Measurements from ENCODE around the genes TOX2 and ZSWIM3.

DNA sequence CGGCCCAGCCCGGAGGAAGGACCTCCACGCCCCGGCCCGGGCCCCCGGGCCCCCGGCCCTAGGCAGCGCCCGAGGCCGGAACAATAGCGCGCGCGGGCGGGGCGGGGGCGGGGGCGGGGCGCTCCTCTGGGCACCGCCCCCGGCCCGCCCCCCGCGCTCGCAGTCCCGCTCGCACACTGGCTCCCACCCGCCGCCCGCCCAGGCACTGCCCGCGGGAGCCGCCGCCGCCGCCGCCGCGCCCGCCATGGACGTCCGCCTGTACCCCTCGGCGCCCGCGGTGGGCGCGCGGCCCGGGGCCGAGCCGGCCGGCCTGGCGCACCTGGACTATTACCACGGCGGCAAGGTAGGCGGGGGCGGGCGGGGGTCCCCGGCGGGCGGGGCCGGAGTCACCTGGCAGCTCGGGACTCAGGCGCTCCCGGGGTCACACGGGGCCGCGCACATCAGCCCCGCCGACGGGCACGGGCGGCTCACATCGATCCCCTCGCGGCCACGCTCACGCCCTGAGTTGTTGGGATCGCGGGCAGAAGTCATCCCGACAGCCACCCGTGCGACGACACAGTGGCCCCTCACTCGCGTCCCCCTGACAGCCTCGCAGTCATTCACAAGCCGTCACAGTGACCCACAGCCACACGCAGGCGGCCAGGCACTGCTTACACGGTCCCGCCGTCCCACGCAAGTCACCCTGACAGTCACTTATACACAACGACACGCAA lies at the start of gene TOX2:
Gene TOX2, plus strand, starts transcription at position 205 of the 713 bp plus-strand sequence.
- PRO-cap: bidirectional peak, plus-strand start at position 205 of the sequence, minus-strand start at position 54 of the sequence

DNA sequence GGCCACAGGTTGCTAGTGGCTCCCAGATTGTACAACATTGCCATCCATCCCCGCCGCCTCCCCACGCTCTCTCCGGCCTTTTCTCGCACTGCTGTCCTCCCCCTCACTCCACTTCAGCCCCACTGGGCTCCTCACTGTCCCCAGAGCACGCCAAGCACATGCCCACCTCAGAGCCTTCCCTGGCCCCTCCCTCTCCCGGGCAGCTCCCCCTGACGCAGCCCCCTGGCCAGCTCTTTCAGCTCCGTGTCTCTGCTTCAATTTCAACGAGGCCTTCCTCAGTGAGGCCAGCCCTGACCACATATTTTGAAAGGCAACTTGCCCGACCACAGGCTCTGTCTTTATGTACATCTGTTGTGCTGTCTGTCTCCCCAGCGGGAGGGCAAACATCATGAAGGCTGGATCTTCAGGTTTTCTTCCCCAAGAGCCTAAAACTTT lies 44.6 kb downstream of the JPH2 start:
- PRO-cap: no peak

DNA sequence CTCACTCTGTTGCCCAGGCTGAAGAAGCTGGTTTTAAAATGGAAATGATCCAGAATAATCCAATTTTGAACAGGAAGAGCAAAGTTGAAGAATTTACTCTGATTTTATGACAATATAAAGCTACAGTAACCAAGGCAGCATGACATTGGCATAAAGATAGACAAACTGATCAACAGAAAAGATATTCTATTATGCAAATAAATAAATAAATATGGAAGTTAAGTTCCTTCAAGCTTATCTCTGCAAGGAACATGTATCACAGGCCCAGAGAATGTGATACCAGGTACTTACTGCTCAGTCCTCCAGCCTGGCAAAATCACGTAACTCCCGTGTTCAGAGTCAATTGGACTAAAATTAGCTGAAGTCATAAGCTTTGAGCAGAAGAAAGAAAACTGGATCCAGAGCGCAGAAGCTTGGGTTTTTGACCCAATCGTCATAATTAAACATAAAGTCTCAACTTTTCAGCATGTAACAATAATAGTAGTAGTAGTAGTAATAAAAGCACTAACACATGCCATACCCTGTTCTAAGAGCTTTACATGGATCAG lies 8.3 kb downstream of the JPH2 start:
- PRO-cap: no peak

GRCh38 chr20:44207819-44208576 lies 2.6 kb downstream of the OSER1 start:
- PRO-cap: no peak

- PRO-cap: no peak
Measured at GRCh38 chr20:44351655-44352651, 3.5 kb upstream of the HNF4A start.

DNA sequence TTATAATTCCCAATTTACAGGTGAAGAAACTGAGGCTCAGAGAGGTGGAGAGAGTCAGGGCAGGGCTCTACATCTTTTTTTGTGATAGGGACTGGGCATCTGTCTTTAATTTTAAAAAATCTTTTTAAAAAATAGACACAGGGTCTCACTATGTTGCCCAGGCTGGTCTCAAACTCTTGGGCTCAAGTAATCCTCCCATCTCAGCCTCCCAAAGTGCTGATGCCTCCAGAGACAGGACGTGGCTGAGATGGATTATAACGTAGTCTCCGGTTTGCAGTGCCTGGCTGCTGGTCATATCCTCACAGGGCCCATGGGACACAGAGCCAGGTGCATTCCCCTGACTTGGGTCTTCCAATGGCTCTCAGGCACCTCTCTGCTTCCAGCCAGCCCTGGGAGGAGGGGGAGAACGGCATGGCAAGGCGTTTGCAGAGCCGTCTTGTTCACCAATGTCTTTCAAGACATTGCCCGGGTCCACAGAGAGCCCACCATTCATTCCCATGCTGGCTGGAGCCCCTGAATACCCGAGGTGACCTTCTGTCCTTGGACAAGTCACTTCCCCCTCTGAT lies 38.4 kb downstream of the HNF4A start:
- PRO-cap: no peak

DNA sequence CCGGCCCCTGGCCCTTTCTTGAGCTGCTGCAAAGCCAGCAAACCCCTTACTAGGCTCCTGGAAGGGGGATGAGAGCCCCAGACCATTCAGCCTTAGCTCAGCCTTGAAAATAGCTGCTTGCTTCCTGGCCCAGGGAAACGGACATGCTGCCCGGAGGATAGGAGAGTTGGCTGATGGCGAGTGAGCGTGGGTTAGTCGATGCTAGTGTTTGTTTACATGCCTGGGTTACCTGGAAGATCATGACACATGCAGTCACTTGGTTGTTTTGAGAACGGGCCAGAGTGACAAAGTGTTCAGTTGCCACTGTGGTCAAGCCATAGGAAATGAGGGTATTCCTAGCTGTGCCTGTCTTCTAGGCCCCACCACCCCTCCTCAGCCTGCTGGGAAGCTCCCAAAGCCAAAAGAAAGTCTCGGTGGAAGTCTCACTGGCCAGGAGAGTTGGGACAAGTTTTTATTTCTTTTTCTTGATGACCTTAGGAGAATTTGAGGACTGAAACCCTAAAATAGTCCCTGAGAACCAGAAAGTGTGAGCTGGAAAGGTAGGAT lies 54.7 kb downstream of the HNF4A start:
- PRO-cap: no peak

GRCh38 chr20:44424820-44425491 lies 50.7 kb upstream of the TTPAL start:
- PRO-cap: no peak

- PRO-cap: no peak
Measured at GRCh38 chr20:44481499-44482069, 5.9 kb downstream of the TTPAL start.

DNA sequence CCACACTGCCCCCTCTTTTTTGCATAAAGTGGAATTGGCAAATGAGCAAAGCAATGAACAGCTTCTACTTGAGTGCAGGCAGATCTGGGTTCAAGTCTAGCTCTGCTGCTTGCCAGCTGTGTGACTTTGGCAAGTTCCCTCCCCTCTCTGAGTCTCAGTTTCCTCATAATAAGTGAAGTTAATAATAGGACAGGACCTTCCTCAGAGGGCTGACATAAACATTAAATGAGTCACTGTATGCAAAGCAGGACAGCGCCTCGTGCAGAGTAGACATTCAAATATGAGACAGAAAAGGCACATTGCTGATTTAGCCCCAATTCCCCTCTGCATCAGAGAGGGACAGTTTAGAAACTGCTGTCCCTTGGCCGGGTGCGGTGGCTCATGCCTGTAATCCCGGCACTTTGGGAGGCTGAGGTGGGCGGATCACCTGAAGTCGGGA lies 4.7 kb downstream of the ADA start:
- PRO-cap: no peak

DNA sequence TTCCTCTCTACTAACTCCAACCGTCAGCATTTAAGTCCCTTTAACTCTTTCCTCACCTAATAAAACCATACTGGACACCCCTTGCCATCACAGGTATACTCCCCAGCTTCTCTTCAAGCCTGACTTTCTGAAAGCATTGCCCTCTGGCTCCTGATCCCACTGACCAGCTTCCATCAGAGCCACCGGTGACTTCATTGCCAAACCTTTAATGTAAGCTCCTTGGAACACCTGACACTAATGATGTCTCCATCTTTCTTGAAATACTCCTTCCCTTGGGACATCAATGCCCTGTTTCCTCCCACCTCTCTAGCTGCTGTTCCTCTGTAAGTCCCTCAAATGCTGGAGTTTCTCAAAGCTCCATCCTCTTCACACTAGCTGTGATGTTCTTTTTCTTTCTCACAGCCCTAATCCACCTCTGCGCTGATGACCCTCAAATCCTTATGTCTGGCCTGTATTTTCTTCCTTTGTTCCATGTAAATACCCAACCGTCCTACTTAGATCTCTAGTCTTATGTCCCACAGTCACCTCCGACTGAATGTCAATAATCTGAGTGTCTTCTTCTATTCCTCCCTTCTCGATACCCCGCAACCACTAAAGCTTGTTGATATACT lies 7.0 kb downstream of the TOMM34 start:
- PRO-cap: no peak

GRCh38 chr20:44970140-44970911 lies 4.0 kb downstream of the STK4 start:
- PRO-cap: no peak

- PRO-cap: no peak
Measured at GRCh38 chr20:45056349-45057292, 44.3 kb downstream of the KCNS1 start.

DNA sequence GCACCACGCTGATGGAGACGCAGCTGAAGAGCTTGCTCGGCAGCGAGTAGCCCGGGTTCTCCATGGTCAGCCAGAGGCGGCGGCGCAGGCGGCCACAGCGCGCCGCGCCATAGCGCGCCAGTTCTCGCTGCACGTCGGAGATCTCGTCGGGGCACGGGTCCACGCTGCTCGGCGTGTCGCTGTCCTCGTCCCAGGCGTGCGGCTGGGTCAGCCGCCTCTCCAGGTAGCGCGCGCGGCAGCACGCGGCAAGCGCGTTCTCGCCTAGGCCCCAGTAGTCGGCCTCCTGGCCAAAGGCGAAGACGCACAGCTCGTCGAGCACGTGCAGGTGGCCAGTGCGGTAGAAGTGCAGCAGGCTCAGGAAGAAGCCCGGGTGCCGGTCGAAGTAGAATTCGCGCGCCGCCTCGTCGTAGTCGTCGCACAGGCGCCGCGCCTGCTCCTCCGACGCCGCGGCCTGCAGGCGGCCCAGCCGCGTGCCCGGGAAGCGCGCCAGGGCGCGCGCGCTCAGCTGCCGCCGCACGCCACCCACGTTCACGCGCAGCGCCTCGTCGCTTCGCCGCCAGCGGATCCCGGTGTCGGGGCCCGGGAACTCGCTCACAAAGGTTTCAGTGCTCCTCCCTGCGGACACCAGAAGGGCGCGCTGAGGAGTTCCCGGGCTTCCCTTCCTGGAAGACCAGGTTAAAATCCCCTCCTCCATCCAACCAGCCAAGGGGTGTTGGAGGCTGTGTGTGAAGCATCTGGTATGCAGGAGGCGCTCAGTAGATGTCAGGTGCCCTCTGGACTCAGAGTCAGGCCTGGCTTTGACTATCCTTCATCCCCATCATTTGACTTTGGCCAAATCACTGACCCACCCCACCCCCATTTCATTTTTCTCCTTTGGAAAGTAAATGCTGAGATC lies 2.6 kb downstream of the KCNS1 start:
- PRO-cap: no peak

DNA sequence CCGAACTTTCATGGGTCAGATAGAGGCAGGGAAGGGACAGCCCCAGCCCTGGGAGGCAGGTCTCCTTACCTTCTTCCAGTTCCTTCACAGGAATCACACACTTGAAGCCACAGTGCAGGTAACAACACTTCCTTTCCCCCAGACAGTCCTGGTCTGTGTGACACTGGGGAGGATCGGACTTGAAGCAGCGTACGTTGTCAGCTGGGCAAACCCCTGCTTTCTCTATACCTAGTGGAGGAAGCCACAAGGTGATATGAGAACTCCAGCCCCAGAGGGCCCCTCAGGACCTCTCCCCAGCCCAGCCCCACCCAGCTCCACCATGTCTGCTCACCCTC lies 260 bp downstream of the WFDC12 start:
- PRO-cap: no peak

DNA sequence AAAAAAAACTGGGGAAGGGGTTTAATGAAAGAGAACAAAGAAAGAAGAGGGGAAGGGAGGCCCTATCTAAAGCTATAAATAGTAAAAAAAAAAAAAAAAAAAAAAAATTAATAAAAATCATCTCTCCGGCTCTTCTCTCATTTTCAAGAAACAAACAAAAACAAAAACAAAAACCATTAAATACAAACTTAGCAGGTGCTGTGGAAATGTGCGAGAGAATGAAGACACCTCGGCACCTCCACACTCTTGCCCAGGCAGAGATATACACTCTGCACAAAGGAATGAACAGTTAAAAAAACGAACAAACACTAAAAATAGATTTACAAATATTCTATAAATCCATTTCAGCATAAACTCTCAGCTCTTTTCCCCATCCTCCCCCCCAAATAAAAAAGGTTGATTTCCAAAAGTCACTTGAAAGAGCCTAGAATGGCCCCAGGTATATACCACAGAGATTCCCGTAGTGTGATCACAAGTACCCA lies 18.2 kb upstream of the MATN4 start:
- PRO-cap: no peak

DNA sequence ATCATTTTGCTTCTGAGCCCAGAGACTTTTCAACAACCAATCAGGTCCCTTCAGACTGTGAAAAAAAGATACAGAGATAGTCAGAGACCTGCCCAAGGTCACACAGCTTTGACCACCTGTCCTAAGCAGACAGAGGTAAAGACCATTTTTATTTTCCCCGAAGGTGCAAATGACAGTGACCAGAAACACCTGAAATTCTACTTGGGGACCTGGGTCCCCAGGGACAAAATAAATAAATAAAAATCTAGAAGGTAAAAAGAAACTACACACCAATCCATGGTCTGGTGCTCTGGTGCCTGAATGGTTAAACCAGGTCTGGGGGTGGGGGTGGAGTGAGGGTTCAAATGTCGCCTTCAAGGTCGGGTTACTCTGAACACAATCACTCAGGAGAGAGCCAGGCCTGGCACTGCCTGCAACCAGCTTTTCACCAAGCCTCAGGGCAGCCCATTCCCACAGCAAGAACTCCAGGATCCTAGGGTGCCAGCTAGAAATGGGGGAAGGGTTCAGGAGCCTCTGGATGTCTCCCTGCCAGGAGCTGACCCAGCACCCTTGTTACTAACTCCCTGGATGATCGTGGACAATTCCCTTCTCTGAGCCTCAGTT lies 6.8 kb downstream of the SDC4 start:
- PRO-cap: no peak

- PRO-cap: no peak
Measured at GRCh38 chr20:45368055-45368818, 5.3 kb downstream of the SYS1 start.

DNA sequence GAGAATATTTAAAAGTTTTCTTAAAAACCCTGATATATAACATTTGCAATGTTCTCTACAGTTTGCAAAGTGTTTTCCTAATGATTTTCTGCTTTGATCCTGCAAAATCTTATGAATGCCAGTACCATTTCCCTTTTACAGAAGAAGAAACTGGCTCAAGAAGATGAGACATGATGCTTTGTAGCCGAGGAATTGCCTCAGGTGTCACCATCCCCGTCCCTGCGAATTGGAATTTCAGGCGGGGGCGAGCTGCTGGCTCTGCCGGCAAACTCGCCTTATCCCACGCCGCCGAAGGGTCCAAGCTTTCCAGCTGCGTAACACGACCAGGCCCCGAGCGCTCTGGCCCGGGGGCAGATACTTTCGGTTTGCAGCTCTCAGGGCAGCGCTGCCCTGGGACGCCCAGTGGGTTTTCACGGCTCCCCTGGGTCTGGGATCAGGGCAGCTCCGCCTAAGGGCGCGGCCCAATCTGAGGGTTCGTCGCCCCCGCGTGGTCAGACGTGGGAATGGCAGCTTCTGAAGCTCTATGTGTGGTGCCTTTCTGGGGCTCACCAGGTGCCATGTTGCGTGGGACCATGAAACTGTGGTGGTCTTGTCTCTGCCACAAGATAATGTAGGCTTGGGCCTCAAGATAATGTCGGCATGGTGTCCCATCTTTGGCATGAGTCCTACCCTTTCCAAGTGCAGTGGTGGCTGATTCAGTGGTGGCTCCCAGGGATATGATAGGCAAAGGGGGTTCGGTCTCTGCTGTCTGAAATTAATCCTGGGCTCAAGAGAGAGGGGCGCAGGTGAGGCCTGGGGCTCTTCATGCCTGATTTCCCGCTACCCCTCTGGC lies 20.9 kb downstream of the PIGT start:
- PRO-cap: unidirectional peak, minus-strand start at position 341 of the sequence

GRCh38 chr20:45857241-45858233 lies at the start of gene ZSWIM3:
ZSWIM3 (plus strand) TSS chr20:45857614.
- PRO-cap: bidirectional peak, plus-strand start at chr20:45857617, minus-strand start at chr20:45857369; unidirectional peak, plus-strand start at chr20:45857807; unidirectional peak, minus-strand start at chr20:45857954